ENCODE measurements around a stretch of chr1.

- PRO-cap = no peak
Measured at GRCh38 chr1:220843717-220844076, 35.5 kb upstream of the HLX start.

GRCh38 chr1:220874054-220874406 lies 5.2 kb upstream of the HLX start:
- PRO-cap = no peak

- PRO-cap = no peak
Measured at GRCh38 chr1:221068910-221069708, 189.9 kb downstream of the HLX start.

GRCh38 chr1:221335785-221336723 lies 405.8 kb downstream of the DUSP10 start:
- PRO-cap = no peak

- PRO-cap = no peak
Measured at GRCh38 chr1:221440512-221441006, 301.3 kb downstream of the DUSP10 start.

GRCh38 chr1:221543891-221544142 lies 198.1 kb downstream of the DUSP10 start:
- PRO-cap = no peak

GRCh38 chr1:221845818-221846547 lies 104.1 kb upstream of the DUSP10 start:
- PRO-cap = no peak

GRCh38 chr1:221937611-221937996 lies 195.7 kb upstream of the DUSP10 start:
- PRO-cap = no peak

DNA sequence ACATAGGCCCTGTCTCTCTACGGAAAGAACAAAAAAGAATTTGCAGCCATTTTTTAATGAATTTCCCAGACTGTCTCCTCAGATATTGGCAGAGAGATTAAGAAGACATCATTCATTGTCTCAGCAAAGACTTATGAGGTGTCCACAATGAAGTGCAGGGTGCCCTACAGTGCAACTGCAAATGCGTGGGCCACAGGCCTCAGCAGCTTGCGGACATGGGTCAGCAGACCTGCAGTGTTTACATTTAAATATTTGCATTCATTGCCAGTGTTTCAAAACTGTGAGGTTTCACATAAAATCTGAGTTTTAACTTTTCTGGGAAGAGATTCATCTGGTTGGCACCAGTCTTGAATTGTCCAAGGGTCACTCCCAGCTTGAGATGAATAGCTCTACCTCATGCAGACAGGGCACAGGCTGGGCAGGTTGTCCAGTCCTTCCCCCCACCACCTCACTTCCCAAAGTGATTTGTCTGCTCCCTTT lies 286.8 kb upstream of the DUSP10 start:
- PRO-cap = no peak

- PRO-cap = no peak
Measured at GRCh38 chr1:222058340-222058677, 316.4 kb upstream of the DUSP10 start.

DNA sequence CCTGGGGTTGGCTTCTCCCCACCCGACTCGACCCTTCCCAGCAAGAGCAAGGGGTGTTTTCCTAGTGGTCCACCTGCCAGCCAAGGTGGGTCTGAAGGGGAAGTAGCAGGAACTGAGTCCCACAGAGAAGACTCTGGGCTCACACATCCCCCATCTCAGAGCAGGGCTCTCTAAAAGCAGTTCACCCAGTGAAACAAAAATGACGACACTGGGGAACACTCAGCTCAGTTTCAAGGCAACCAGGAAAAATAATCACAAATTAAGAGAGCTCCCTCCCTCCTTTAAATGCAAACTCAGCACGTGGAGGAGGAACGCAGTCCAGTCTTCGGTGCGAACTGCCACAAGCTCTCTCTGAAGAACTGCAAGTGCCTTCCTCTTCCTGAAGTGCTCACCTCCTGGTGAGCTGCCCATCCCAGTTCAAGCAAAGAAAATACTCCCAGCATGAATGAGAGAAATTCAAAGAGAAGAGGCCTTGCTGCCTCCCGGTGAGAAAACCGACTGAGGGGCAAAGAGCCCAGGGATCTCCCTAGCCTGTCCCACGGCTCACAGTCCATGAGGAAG lies 281.6 kb downstream of the HHIPL2 start:
- PRO-cap = no peak

DNA sequence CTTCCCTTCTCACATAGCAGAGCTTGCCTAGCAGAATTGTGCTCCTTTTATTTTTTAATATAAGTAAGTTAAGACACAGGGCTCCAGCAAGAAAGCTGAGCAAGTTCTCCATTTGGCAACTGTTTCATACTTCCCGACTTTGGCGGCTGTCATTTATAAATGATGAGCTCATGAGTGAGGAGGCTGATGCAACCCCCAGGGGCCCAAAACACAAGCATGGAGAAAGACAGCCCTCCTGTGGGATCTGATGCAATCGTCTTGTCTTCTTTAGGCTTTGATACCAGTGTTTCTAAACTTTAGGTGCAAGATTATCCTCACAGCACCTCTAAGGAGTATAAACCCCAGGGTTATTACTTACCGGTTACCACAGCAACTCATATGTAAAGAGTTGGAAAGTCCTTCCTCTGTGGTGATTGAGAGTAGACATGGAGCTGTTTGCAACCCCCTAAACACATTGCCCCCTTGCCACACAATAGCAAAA lies 92.5 kb downstream of the HHIPL2 start:
- PRO-cap = no peak

DNA sequence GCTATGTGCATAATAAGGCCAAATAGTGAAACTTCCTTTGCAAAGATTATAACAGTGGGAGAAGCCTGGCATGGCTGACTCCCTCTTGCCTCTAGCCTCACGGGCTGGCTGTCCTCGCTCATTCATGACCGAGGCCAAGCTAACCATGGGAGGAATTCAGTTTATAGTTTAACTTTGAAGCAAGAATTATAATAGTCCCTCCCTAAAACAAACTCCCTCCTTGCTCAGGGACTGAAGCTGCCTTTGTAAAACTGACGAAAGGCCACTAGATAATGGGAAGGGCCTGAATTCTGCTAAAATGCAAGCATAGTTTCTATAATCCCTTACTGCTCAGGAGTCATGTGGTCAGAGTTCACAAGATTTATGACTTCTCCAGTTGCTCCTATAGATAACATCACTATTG lies 26.7 kb downstream of the HHIPL2 start:
- PRO-cap = no peak

DNA sequence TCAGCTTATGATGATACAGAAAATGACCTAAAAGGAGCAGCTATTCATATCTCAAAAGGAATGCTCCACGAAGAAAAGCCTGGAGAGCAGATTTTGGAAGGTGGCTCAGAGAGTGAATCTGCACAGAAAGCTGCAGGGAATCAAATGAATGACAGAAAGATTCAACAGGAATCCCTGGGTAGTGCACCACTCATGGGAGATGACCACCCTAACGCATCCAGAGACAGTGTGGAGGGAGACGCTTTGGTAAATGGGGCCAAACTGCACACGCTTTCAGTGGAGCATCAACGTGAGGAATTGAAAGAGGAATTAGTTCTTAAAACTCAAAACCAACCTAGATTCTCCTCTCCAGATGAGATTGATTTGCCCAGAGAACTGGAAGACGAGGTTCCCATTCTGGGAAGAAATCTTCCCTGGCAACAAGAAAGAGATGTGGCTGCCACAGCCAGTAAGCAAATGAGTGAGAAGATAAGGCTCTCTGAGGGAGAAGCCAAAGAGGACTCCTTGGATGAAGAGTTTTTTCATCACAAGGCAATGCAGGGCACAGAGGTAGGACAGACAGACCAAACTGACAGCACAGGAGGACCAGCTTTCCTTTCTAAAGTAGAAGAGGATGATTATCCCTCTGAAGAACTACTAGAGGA lies 11.0 kb downstream of the MIA3 start:
- PRO-cap = no peak

- PRO-cap = no peak
Measured at GRCh38 chr1:222898077-222898603, 83.3 kb downstream of the DISP1 start.

- PRO-cap = no peak
Measured at GRCh38 chr1:222928160-222928644, 113.4 kb downstream of the DISP1 start.

- PRO-cap = no peak
Measured at GRCh38 chr1:222995261-222995984, 147.6 kb downstream of the TLR5 start.

DNA sequence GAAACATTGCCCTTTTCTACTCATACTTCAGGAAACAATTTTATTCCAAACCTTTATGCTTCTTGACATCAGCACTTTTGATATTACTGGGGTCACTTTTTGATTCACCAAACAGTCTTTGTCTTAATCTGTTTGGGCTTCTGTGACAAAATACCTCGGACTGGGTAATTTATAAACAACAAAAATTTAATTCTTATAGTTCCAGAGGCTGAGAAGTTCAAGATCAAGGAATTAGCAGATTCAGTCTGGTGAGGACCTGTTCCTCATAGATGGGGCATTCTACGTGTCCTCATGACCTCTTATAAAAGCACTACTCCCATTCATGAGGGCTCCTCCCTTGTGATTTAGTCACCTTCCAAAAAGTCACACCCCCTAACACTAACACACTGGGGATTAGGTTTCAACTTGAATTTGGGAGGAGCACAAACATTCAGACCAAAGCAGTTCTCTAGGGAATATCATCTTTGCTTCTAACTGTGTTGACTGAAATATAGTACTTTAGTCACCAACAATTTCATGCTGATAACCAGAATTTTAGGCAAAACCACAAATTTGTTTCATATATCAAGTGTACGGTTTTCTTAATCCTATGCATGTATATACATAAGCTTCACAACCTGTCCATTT lies 141.5 kb downstream of the TLR5 start:
- PRO-cap = no peak

DNA sequence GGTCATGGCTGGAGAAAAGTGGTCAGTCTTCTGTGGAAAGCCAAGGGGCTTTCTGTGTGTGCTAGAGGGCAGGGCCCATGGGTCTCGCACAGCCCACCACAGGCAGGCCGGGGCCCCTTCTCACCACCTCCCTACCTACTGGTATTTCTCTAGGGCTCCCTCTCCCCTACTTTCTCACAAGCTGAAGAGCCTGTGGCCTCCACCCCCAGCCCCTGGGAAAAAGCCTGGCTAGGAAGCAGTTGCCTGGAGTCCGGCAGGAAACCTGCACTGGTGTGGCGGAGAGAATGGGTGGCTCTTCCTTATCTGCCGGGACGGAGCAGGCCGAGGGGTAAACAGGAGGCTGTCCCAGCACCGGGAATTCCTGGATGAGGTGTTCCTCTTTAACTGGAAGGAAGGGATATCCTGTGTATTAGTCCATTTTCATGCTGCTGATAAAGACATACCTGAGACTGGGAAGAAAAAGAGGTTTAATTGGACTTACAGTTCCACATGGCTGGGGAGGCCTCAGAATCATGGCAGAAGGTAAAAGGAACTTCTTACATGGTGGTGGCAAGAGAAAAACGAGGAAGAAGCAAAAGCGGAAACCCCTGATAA lies 125.7 kb downstream of the TLR5 start:
- PRO-cap = no peak

DNA sequence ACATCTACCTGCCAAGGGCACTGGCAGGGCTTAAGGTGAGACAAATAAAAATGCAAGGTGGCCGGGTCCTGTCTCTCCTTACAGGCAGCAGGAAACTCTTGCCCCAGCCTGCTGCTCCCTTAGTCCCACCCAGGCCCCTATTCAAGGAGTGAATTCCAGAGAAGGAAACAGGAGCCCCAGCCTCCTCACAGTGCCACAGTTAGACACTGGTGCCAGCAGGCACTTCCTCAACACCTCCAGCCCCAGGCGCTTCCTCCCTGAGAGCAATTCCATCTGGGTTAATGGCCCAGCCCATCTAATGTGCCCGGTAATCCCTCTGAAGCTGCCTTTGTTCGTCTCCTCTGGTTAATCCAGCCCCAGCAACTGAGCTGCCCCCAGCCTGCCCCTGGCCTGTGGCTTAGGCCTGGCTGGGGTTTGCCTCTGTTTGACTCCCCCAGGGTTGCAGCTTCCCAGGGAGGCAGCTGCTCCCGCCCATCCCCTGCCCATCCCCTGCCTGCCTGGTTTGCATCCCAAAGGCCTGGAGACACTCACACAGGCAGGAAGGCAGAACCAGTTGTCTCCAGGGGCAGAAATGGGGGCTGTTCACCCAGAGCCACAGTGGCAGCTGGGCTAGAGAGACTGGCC lies 120.5 kb downstream of the TLR5 start:
- PRO-cap = no peak

Measured in mesenteric fat pad (tissue), 1 donor.